ENCODE data around the gene F3.

- PRO-cap = no peak
These were observed 3.5 kb downstream of the DNTTIP2 start for GRCh38 chr1:93875569-93875866.

DNA sequence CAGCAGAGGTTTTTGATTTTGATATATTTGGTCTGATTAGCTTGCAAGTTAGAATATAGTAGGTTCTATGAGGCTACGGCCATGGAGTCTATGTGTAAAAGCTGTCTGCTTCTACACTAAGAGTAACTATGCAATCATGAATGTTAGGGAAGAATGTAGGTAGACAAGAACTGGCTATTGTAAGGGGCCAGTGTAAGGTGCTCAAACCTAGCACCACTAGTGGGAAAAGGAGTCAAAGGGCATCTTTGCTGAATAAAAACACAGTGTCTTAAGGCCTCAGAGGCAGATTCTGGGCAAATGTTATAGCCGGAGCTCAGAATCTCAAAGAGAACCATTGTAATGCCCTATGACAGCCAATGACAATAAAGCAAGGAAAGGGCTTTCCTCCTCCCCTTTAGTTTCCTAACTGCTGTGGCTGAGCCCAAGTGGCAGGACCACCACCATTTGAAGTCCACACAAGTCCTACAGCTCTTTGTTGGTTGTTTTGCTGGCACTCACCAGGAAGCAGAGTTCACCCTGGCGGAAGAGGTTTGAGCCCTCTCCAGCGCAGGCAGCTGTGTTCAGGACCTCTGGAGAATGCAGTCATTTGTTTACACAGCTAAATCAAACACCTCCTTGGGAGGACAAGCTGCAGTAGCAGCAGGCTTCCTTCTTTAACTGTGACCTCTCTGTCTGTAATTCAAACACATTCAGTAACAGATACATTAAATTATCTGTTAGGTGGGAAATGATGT, 52.2 kb downstream of the ABCA4 start:
- PRO-cap = no peak

DNA sequence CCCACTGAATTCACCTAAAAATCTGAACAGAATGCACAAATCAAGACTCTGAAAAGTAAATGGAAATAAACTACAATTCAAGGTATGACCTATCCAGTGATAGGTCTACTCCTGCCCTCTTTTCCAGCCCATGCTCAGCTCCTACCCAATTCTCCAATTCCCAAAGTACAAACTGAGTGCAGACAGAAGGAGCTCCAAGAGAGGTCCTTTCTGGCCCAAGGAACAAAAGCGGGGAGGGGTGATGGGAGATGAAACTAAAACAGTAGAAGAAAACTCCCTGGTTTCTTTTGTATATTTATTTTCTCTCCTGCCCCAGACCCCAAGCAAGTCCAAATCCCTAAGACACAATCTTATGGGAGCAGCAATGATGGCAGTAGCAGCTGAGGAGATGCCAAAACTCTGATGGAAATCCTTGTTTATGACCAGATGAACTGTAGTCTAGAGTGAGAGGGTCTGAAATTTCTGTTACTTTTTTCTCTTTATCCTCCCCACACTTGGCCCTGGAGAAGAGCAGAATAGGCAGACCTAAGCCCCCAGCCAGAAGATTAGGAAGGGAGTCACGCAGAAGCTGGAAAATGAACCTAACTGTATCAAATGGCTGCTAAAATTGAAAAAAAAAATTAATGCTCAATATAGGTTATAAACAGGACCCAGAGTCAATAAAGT, 45.0 kb downstream of the ARHGAP29 start:
- PRO-cap = no peak

DNA sequence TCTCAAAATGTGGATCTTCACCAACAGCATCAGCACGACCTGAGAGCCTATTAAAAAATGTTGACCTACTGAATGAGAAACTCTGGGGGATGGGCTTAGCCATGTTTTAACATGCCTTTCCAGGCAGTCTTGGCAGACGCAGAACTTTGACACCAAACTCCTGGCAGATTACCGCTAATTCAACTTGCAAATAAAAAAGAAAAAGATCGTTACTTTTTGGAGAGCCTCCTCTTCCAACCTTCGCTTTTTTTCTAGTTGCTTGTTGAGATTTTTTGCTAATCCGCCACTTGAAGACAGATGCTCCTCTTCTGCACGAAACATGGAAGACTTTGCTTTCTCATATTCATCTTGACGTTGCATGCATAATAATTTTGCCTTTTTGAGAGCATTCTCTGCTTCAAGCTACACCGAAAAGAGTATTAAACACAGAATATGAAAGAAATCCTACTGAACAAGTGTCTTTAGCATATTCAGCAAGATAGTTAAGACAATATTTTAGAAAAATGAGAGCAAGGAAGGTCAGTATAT, 35.0 kb downstream of the ARHGAP29 start:
- PRO-cap = no peak

GRCh38 chr1:94218362-94218833, 19.0 kb downstream of the ARHGAP29 start:
- PRO-cap = no peak

DNA sequence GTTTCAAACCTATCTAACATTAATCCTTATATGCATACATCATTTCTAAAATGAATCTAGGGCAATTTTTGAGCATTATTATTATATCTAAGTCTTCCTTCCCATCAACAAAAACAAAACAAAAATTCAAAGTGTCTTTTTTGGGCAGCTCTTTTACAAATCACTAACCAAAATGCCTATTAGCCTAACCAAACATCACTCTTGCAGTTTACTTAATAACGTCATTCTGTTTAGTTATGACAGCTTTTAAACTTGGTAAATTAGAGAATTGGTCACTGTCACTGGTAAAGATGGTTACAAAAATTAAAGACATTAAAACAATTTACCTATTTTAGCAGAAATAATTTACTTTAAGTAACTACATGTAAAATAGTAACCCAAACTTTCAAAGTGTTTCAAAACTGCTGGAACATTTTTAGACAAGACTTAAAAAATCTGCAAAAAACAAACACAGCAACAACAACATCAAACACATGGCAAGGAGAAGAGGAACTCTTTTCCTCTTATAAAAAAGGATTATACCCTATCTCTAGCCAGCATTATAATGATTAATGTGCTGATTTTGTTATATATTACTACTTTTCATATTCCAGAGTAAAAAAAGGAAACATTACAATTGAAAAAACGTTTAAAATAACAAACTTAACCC, 2.7 kb downstream of the ARHGAP29 start:
- PRO-cap = no peak

GRCh38 chr1:94247066-94248202, 10.1 kb upstream of the ARHGAP29 start:
- PRO-cap = bidirectional peak, plus-strand start at chr1:94247870, minus-strand start at chr1:94247754

GRCh38 chr1:94453617-94454832, 35.8 kb downstream of the ABCD3 start:
- PRO-cap = no peak

- PRO-cap = no peak
These were observed 61.4 kb downstream of the ABCD3 start for GRCh38 chr1:94479500-94479991.

DNA sequence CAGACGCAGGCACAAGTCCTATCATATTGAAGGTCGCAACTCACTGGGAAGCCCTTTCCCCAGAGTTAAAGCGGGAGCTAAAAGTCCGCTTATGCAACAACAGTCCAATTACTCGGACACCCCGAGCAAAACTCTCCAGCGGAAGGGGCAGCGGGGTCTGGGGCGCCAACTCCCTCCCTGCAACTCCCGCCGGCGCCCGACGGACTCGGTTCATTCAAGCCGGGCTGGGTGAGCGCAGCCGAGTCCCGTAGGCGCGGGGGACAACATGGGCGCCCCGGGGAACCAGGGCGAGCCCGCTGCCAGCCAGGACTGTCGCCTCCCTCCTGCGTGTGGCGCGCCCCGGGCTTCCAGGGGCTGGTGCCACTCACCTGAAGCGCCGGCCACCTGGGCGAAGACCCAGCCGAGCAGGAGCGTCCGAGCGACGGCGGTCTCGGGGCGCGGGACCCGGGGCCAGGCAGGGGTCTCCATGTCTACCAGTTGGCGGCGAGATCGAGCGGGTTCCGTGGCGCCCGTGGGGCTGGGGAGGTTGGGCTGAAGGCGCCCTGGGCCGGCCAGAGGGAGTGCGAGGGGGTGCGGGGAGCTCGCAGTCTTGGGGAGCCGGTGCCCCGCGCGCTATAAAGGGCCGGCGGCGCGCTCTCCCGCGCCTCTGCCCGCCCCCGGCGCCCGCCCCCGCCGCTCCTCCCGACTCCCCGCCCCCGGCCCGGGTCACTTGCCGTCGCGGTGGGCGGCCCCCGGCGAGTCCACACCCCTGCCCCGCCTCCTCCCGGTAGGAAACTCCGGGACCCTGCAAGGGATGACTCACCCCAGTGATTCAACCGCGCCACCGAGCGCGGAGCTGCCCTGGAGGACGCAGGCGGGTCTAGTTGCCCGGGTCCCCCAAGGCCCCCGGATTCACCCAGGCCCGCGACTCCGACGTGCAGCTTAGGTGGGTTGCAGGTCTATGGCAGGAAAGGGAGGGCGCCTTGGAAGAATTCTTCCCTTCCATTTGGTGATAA, at the start of gene F3:
Gene F3 (minus strand): TSS at position 591 of the 995 bp plus-strand sequence.
- PRO-cap = bidirectional peak, plus-strand start at position 823 of the sequence, minus-strand start at position 680 of the sequence

DNA sequence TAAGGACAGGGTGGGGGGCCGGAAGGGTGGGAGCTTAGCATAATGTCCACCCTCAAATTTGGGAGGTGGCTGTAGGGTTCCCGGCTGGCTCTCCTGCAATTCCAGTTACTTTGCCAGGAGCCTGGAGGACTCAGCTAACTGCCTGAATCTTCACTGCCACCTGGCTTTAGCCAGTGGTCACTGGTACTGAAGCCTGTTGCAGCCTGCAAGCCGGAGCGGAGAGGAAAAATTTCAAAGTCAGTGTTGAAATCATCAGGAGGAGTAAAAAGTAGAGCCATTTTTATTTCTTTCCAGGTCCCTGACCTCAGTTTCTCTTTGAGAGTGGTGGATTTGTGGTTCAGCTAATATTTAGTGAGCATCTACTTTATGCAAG, 57.9 kb upstream of the F3 start:
- PRO-cap = no peak

DNA sequence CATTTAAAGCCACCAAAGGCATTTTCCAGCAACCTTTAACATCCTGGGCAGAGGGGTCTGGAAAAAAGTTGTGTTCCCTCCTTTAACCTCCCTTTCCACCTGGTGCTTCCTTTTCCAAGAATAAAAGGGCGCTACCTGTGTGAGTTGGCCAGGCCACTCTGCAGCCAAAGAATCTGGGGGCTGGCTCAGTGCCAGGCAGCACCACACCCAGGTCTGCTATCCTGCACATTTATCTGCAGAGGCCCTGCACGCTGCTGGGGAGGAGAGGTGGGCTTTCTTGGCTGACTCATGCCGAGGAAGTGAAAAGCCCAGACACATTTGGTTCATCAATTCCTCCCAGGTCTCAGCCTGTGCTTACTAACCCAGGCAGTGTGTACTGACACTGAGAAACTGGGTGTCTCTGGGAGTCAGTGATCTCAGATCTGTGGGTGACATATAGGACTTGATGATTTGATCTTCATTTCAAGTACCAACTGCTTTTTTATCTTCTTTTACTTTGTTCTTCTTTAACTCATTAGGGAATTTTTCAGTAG, 79.9 kb upstream of the F3 start:
- PRO-cap = no peak

- PRO-cap = no peak
These were observed 112.7 kb upstream of the SLC44A3 start for GRCh38 chr1:94707246-94707994.

DNA sequence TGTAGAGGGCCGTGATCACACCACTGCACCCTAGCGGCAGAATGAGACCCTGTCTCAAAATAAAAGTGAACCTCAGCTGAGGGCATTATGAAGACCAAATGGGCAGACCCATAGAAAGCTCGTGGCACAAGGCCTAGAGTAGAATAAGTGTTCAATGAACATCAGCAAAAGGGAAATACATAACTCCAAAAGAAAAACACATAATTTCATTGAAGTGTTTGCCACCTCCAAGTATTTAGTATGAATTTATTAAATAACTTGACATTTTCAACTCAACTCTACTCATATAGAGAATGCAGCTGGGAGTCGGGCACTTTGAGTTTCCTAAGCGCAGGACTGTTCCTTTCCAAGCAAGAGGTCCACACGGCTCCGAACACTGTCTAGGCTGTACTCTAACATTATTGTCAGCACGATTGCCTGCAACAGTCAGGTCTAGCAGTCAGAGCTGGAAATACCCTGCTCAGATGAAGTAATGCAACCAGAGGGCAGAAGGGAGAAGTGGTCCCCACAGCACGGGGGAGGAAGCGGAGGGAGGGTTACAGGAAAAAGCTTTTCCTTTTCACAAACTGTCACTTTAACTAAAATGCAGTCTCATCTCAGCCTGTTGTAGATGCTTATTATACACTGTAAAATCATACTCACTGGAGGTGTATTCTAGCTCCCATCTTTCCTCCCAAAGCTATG, 99.1 kb upstream of the SLC44A3 start:
- PRO-cap = no peak

DNA sequence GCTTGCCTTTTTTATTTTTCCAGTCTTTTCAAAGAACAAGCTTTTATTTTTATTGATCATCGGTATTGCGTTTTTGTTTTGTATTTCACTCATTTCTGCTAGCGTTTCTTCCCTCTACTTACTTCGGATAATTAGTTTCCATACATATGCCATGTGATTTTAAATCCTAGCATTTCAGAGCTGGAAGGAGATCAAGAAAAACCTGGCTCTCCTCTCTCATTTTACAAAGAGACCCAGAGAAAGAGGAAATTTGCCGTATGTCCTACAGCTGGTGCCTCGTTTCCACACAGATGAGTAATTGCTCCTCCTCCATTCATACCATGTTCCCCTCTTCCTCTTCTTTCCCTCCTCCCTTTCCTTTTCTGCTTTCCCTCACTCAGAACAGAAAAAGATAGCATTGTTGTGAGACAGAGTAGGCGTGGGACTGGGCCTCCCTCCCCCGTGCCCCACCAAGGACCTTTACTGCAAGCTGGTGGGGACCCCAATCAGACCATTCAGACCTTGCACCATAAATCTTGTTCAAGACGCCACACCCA, 13.8 kb upstream of the SLC44A3 start:
- PRO-cap = no peak

GRCh38 chr1:94875739-94876854, 50.8 kb downstream of the CNN3 start:
- PRO-cap = no peak

GRCh38 chr1:94895530-94896119, 31.3 kb downstream of the CNN3 start:
- PRO-cap = no peak

DNA sequence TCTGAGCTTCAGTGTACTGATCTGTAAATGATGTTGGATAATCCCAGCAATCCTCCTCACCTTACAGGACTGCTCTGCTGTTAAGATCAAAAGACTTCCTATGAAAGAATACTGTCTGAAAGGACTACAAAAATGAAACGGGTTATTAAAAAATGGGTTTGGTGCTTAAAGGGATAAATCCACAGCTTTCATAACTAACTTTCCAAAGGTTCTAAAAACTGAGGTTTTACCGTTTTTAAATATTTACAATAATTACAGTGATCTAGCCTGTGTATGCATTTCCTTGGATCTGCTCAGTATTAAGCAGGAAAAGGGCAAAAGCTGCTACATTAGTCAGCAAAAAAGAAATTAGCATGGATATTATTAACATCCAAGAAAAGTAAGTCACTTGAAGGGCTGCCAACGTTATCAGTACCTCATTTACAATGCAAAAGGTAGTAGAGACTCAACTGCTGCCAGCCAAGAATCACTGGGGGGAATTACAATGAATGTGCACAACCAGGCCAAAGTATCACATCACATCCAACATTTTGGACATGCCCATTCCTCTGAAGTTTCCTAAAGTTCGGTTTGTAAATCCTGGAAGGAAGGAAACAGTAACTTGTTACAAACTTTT, 2.0 kb downstream of the CNN3 start:
- PRO-cap = no peak

DNA sequence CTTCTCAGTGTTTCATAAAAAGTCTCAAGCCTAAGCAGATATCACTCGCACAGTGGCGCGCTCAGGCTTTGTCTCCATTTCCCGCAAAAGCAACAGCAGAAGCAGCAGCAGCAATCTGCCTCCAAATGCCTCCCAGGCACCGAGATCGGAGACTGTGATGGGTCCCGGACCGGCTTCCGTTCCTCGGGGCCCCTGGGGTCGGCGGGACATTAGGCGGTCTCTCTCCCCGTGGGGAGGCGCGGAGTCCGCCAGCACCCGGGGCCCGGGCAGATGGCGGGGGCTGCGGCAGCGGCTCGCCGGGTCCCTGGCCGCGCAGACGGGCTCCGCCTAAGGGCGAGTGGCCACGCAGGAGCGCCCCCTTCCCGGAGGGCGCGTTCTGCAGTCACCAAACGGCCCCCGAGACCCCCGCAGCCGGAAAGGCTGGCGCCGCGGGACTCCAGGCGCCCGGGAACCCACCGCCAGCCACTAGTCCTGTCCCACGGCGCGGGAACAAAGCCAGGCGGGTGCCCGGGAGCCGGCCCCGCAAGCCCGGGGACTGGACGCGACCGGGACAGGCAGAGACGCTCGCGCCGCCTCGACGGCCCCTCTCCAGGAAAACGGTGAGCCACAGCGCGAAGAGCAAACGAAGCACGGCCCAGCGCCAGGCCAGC, 643 bp downstream of the CNN3 start:
- PRO-cap = bidirectional peak, plus-strand start at position 219 of the sequence, minus-strand start at position 147 of the sequence

- PRO-cap = no peak
These were observed 56.5 kb upstream of the CNN3 start for GRCh38 chr1:94983428-94983780.